H4 (cell line): ENCODE results near the gene GPATCH2L.

- RAMPAGE, long total RNA = no peak
Measured at GRCh38 chr14:75428853-75429348, 1.1 kb downstream of the JDP2 start.

GRCh38 chr14:75429734-75429938 lies 1.8 kb downstream of the JDP2 start:
- RAMPAGE, long total RNA = no peak

GRCh38 chr14:75434952-75435550 lies 7.2 kb downstream of the JDP2 start:
- RAMPAGE, long total RNA = no peak

GRCh38 chr14:75452755-75453769 lies 25.2 kb downstream of the JDP2 start:
- RAMPAGE, long total RNA = no peak

GRCh38 chr14:75470263-75470876 lies 42.5 kb downstream of the JDP2 start:
- RAMPAGE, long total RNA = no peak

GRCh38 chr14:75474188-75474753 lies 46.4 kb downstream of the JDP2 start:
- RAMPAGE, long total RNA = no peak

DNA sequence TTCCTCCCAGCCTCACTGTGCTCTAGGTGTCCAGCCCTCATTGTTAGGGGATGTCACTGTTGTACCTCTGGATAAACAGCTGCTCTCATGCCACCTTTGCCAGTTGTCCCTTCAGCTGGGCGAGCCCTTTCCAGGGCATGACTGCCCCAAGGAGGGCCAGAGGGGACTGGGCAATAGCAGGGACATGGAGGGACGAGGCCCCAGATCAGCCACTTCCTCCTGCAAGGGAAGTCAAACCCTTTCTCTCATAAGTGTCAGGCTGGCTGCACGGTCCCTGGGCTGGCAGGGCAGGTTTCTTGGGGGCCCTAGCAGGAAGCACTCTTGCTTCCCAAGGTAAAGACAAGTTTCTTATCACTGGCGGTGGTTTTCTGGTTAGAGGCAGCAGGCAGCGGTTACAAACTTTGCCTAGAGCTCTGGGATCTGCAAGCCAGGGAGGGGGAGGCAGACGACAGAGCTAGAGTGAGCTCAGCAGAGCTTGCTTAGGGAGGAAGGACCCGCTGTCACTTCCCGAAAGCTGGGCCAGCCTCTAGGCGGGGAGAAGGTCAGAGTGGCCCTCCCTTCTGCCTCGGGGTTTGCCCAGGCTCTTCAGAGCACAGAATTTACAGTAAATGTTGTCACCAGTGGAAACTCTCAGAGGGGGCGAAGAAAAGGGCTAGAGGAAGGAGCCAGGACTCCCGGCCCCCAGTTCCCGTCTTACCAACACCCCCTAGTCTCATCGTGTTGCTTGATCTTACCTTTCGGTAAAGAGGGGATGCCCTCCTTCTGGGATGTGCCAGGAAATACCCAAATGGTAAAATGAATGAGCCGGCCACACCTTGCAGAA lies 20.4 kb downstream of the BATF start:
- RAMPAGE, long total RNA = no peak

- RAMPAGE, long total RNA = no peak
Measured at GRCh38 chr14:75627296-75627997, 33.2 kb downstream of the ERG28 start.

DNA sequence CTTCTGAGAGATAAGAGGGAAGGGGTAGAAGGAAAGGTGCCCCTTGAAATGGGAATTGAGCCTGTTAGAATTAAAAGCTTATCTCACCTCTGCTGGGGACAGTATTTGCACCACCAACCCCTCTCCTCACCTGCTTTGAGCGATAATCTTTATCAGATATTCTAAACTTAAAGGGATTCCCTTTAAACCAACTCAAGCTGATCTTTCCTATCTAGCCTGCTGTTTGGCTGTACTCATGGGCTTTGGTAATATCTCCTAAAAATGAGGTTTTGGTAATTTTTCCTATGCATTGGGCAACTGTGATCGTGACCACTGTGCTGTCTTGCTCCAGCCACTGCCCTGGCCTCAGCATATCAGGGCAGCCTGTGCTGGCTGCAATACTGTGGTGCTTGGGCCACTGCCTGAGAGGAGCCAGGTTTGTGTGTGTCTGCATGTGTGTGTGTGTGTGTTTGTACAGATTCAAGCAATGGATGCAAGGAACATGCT lies 13.2 kb downstream of the ERG28 start:
- RAMPAGE, long total RNA = no peak

DNA sequence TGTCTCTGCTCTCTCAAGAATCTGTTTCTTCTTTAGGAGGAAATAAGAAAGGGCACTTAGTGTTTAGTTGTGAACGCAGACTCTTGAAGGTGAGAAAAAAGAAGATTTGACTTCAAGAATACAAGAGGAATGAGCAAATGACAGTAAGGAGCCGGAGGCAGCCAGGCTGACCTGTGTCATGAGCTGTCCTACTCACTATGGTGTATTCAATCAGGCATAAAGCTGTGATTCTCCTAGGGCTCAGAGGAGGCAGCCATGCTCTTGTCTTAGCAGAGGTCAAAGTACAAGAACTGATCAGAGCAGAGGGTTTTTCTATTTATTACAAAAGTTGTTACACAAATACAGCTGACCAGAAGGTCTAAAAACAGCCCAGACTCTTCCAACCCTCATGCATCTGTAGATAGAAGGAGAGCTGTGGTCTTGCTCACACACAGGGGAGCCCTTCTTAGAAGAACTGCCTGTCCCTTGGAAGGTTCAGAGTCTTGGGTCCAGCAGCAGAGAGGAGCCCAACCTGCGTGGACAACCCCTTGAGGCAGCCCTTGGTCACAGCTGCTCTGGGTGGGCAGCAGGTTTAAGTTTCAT lies 10.0 kb downstream of the ERG28 start:
- RAMPAGE, long total RNA = no peak

DNA sequence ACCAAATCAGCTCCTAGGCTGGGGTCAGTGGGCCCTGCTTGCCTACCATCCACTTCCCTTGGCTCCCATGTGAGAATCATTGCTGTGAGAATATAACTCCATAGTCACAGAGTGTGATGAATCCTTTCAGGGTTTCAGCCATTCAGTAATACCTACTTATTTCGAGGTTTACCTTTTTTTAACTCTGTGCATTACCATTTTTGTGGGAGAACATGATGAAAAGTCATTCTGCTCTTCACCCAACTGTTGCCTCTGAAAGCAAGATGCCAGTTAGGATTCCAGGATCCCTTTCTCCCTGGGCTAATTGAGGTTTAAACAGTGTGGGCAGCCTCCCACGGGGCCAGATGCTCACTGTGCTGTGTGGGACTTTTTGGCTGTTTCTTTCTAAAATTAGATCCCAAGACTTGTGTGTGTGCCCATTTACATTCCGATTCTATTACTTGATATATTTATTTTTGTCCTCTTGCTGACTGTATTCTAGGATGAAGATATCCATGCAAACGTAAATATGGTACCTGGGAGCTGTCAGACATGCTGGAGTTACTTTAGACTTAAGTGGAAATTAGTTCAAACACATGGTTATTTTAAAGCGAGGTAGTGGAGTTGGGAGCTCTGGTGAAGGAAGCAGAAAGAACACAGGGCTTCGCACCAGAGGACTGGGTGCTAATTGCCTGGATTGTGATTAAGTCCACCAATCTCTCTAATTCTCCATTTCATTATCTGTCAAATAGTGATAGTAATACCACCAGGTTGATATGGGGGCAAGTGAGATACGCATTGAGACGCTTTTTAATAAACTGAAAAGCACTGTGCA lies 6.2 kb downstream of the IFT43 start:
- RAMPAGE, long total RNA = no peak

- RAMPAGE, long total RNA = no peak
Measured at GRCh38 chr14:75993468-75993822, 7.9 kb downstream of the IFT43 start.

DNA sequence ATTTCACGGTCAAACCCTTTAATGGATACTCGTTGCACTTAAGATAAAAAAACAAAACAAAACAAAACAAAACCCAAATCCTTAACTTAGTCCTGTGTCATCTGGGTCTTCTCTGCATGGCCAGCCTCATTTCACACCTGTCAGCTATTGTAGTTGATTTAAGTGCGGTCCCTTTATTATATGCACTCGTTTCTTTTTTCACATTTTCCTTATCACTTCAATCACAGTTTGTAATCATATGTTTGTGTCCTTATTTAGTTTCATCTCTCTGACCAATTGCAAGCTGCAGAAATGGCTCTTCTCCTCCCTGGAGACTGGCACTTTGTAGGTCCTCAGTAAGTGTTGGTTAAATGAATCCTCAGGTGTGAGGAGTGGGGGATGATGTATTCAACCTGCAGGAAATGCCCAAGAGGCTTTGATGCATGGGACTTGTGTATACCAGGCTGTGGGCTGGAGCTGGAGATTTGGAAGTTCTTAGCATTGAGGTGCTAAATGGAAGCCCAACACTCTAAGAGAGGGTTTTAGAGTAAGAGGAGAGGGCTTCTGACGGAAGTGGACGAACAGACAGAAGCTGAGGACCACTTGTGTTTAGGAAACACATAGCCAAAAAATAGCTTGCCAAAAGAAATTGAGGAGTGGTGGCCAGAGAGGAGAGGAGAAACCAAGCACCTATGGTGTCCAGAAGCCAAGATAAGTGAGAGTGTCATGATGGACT lies 12.5 kb downstream of the IFT43 start:
- RAMPAGE, long total RNA = no peak

- RAMPAGE, long total RNA = start-site peak on the plus strand at chr14:76151915-76151950, 43 reads
Measured at GRCh38 chr14:76151588-76152755, at the start of gene GPATCH2L. Gene GPATCH2L, plus strand, starts transcription at chr14:76151922.

- RAMPAGE, long total RNA = no peak
Measured at GRCh38 chr14:76163527-76163914, 11.8 kb downstream of the GPATCH2L start.

DNA sequence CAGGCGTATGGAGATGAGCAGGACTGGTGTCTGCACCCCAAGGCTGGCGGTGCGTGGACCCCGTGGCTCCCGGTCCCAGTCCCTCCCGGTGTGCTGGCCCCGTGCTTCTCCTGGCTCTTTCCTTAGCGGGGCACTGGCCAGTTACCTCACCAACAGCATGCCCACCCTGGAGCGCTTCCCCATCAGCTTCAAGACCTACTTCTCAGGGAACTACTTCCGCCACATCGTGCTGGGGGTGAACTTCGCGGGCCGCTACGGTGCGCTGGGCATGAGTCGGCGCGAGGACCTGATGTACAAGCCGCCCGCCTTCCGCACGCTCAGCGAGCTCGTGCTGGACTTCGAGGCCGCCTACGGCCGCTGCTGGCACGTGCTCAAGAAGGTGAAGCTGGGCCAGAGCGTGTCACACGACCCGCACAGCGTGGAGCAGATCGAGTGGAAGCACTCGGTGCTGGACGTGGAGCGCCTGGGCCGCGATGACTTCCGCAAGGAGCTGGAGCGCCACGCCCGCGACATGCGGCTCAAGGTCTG lies 14.5 kb downstream of the VASH1 start:
- RAMPAGE, long total RNA = no peak

- RAMPAGE, long total RNA = no peak
Measured at GRCh38 chr14:76836005-76836434, 9.8 kb downstream of the LRRC74A start.

GRCh38 chr14:76844041-76844606 lies 17.9 kb downstream of the LRRC74A start:
- RAMPAGE, long total RNA = no peak

DNA sequence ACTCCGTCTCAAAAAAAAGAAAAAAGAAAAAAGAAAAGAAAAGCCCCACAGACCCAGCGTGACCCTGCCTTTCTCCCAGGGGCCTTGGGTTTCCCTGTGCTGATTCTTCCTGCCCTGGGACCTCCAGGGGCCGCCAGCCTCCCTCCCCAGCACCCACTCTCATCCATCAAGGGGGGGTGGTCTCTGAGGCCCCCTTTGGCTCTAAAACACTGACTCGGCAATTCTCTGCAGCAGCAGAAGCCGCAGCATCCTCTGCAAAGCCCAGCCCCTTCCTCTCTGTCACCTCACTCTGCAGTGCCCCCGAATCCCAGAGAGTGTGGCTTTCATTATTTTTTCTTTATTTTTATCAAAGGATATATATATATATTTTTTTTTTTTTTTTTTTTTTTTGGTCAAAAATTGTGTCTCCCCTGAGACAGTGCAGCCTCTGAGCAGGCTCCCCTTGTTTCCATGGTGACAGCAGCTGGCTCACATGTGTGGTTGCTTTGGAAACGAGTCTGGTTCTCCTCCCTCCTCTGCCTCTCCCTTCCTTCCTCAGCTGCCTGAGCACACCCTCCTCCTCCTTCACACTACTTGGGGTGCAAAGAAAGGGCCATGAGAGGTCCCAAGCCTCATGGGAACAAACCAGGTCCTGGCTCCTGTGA lies 100.3 kb downstream of the LRRC74A start:
- RAMPAGE, long total RNA = no peak

GRCh38 chr14:77021992-77022810 lies 6.3 kb downstream of the IRF2BPL start:
- RAMPAGE, long total RNA = no peak